ENCODE measurements around the genes PPM1K and HERC3.

GRCh38 chr4:88019352-88020046 is 12.1 kb downstream of the PKD2 start:
- PRO-cap = no peak

DNA sequence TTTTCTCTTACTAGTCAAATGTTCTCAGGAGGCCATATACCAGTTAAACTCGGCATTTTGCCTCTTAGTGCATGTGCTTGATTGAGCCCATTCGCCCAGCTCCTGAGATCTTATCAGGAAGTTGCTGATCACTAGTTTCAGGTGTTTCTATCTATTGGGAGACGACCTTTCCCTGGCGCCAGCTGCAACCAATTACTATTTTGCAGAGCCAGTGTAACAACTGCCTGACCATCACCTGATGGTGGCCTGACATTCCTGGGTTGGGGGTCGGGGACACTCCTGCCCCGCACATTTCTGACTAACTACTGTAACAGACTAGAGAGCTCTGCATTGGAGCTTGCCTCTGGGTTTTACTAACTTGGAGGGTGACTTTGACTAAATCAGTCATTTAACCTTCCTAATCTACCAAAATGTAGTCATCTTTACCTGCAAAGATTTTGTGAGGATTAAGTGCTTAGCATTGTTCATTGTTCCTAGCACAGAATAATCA is 37.5 kb upstream of the ABCG2 start:
- PRO-cap = no peak

DNA sequence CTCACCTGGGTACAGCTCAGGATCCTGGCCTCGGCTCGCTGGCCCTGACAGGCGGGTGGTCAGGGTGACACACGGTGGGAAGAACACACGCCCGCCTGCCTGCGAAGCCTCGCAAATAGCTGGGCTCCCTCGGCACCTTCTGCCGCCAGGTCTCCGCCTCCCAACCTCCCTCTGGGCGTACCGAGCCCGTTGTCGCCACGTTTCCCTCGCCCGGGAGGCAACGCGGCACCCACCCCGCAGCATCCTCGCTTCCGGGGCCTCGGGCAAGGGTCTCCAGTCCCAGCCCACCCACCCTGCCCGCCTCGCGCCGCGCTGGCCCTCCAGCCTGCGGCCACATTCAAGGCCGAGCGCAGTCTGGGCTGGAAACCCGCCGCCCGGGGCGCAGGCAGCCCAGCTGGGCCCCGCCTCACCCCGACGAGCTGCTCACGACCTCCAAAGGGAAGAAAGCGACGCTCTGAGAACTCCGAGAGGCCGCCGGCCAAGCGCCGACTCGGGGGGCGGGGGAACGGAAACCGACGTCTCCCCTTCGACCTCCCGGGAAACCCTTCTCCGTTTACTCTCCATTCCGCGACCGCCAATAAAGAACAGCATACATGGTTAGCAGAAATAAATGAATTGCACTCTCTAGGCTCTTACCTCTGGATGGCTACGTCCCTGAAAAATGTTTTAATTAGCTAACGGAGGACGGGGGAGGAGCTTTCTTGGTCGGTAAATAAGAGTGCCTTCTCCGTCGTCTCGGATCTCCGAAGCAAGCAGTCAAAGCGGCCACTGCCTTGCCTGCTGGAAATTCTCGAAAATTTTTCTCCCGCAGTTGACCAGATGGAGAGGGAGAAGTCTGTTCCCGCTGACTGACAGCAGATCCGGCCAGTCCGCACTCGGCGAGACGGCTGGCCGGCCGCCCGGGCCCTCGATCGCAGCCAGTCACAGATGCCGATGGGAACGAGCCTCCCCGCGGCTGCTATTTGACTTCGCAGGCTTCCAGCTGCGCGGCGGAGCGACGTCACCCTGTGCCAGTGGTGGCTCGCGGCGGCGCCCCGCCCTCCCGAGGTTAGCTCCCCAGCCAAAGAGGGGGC is at the start of gene PPM1K:
PPM1K (minus strand) TSS at position 792 of the 1,073 bp plus-strand sequence.
- PRO-cap = bidirectional peak, plus-strand start at position 563 of the sequence, minus-strand start at position 484 of the sequence; bidirectional peak, plus-strand start at position 738 of the sequence, minus-strand start at position 792 of the sequence; bidirectional peak, plus-strand start outside the sequence, minus-strand start at position 935 of the sequence

DNA sequence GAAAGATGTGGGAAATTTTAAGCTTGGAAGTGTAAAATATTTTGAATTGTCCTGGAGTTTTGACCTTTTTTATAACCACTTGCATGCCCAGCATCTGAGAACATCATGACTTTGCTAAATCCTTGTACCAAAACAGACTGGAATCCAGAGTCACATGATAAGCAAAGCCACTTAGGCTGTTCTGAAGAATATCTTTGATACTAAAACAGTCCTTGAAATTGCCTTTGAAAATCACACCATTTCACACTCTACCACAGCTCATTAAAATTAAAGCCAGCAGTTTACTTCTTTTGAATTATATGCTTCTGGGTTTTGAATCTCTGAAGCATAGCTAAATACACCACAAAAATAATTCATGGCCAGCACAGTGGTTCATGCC is 2.6 kb upstream of the PPM1K start:
- PRO-cap = no peak

DNA sequence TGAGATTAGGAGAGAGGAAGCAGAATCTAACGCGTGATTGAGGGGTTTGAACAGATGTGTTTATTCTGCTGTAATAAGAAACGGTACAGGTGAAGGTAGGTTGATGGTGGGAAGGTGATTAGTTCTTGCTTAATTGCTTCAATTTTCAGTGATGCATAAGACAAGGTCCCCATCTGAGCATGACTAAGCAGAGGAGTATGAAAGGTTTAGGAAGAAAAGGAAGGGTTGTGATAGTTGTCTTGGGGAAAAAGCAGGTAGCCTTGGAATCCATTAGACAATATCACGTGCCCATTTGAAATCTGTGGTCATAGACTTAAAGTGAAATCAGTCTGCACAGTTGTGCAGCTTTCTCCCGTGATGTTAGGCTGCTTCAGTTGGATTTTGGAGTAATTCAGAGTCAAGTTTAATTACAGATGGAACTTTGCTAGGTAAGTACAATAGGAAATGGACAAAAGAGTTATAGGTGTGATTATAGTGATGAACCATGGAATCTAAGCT is 22.9 kb downstream of the HERC6 start:
- PRO-cap = no peak

DNA sequence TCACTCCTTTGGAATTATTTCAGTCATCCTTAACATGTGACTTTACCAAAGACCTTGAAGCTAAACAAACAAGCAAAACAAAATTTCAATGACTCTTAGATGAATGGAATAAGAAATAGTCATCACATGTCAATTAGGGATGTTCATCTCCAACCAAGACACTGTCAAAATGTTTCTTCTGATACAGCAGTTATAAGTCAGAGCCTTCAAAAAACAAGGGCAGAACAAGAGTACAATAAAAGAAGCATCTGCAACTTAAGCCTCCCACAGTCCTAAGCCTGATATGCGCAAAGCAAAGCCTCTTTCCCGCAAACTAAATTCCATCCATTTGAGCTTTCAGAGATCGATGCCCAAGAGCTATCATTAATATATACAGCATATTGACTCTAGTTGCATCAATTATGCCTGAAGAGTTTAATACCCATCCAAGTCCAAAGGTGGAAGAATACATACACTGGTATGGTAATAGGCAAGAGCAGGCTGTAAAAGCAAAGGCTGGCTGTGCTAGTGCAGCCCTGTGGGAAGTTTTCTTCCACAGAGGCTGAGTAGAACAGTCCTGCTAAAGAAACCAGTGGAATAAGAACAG is 2.3 kb downstream of the PIGY start:
- PRO-cap = no peak

GRCh38 chr4:88574612-88575077 is 17.6 kb upstream of the HERC3 start:
- PRO-cap = unidirectional peak, plus-strand start at chr4:88574825

GRCh38 chr4:88592221-88592802 is at the start of gene HERC3:
Gene HERC3 (plus strand): TSS chr4:88592480.
- PRO-cap = bidirectional peak, plus-strand start at chr4:88592659, minus-strand start at chr4:88592279

- PRO-cap = bidirectional peak, plus-strand start at chr4:88593293, minus-strand start at chr4:88593151
These were observed 772 bp downstream of the HERC3 start for GRCh38 chr4:88592803-88593701.

GRCh38 chr4:88610631-88611524 is 18.6 kb downstream of the HERC3 start:
- PRO-cap = unidirectional peak, minus-strand start at chr4:88610895; unidirectional peak, plus-strand start at chr4:88611328

GRCh38 chr4:88758624-88759769 is 61.4 kb upstream of the NAP1L5 start:
- PRO-cap = no peak

GRCh38 chr4:88792297-88793037 is 94.8 kb upstream of the NAP1L5 start:
- PRO-cap = no peak

- PRO-cap = no peak
These were observed 122.8 kb upstream of the NAP1L5 start for GRCh38 chr4:88820490-88820858.

DNA sequence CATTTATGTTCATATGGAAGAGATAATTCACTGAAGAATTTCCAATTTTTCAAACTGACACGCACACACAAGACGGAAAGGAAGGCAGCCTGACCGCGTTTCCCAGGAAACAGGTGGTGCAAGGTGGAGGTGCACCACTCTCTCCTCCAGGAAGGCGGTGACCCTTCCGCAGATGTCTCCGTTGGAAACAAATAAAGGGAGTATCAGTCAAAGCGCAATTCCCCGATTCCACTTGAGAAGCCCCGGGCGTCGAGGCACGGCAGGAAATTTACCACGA is 854 bp upstream of the TIGD2 start:
- PRO-cap = no peak

GRCh38 chr4:89221156-89221602 is 86.4 kb downstream of the GPRIN3 start:
- PRO-cap = no peak

GRCh38 chr4:89275225-89276240 is 32.1 kb downstream of the GPRIN3 start:
- PRO-cap = no peak

DNA sequence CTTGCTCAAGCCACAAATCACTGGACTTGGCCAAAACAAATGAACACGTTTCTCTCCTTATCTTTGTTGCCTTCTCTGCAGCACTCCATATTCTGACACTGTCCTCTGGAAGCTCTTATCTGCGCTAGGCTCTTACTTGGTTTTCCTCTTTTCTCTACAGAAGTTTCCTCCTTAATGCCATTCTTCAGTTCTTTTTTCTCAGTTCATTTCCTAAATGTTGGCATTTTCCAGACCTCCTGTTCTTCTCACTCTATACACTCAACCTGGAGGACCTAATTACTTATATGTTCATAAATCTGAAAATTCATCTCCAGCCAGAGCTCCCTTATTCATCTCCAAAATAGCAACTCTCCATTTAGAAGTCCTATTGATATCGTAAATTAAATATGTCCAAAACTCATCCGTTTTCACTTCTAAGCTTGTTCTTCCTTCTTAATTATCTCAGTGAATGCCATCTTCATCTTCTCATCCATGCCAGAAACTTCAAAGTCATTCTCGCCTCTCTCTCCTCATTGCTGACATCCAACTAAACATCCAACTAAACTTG is 27.9 kb downstream of the GPRIN3 start:
- PRO-cap = no peak

GRCh38 chr4:89438143-89438532 is 130.5 kb upstream of the GPRIN3 start:
- PRO-cap = no peak

DNA sequence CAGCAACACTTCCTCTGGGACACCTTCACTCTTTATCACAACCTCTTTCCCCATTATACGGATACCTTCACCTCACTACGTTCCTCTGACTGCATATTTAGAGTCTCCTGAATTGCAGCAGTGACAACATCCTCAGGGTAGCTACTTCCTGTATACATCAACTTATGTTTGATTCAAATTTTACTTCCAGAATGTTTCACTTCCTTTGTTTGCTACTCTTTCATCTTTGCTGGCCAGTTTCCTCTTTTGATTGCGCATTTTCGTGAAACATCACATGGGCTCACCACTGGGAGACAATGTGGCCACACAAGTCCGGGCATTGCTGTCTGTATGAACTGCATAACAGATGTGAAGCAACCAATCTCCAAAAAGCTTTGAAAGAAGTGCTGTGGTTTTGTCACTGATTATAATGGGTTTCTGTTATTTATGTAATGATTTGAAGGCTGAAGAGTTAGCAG is 7.5 kb downstream of the SNCA start:
- PRO-cap = no peak

GRCh38 chr4:89838051-89838607 is 1.2 kb upstream of the SNCA start:
- PRO-cap = no peak